Anterior vena cava (tissue), 1 donor: Measurements from ENCODE around the genes PCDHA10, PCDHA11 and PCDHB11.

GRCh38 chr5:139696503-139697196 is 48.5 kb downstream of the CXXC5 start:
- PRO-cap: unidirectional peak, plus-strand start at chr5:139697018; unidirectional peak, plus-strand start at chr5:139697060; unidirectional peak, plus-strand start at chr5:139697148

DNA sequence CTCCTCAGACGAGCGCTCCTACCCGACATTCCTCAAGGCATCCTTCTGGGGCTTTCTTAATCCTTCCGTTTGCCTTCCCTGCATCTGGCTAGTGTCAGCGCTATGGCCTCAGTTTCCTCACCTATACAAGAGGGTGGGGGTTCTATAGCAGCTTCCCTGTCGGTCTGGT is 63.4 kb downstream of the CXXC5 start:
- PRO-cap: no peak

DNA sequence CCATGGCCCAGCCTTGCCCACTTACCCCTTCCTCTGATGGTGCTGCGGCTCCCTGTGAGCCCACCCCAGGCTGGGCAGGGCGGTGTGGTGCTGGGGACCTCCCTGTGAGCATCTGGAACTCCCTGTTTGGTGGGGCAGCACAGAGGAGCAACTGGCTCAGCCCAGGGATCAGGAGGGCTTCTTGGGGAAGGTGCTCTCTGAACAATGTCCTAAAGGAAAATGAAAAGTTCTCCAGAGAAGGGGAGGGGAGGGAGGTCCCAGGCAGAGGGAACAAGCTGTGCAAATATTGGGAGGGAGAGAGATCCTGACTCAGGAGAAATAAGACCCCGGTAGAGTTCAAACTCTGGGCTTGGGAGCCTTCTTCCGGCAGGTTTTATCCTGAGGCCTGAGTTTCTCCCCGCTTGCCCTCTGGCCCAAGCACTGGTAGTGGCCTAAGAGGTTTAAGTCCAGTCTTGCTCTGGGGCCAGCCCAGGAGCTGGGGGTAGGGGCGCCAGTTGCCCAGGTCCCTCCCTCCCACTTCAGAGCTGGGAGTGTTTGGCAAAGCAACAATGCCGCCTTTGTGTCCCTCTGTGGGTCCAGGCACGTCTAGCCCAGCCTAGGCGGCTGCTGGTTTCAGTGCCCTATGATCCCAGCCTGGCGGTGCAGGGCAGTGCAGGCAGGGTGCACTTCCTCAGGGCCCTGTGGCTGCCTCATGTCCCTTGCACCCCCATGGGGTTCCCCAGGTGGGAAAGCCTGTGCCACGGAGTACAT is 62.0 kb upstream of the PSD2 start:
- PRO-cap: no peak

DNA sequence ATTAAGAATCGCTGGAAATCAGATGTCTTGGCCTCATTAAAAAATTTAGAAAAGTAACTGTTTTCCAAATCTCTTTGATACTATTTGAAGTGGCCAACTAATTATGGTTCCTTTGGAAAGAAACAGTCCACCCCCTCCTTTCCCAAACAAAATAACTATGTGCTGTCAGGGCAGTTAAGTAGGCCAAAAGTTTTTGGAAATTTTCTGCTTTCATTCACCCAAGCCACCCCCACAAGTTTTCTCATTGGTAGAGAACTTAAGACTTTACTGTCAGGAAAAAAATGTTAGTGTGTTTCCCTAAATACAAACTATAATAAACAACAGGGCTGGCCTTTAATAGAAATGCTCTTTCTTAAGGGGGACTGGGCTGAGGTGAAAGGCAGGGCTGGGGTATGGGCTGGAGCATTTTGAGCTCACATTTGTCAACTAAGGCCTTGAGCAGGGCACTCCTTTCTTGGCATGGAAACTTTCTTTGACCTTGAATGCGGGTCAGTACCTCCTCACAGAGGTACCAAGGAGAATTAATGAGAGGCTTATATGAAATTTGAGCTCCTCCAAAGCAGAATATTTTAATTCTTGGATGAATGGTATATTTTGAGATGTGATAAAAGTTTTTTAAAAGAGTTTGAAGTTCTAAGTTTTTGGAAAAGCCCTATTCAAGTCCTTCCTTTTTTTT is 2.9 kb downstream of the CYSTM1 start:
- PRO-cap: bidirectional peak, plus-strand start at position 355 of the sequence, minus-strand start at position 148 of the sequence

- PRO-cap: unidirectional peak, plus-strand start at chr5:140182926
Observed at GRCh38 chr5:140182821-140183063, 7.8 kb downstream of the CYSTM1 start.

GRCh38 chr5:140190503-140190852 is 15.5 kb downstream of the CYSTM1 start:
- PRO-cap: bidirectional peak, plus-strand start at chr5:140190781, minus-strand start at chr5:140190680

GRCh38 chr5:140293388-140293804 is 9.5 kb downstream of the PFDN1 start:
- PRO-cap: no peak

- PRO-cap: no peak
Observed at GRCh38 chr5:140317950-140318318, 15.0 kb upstream of the PFDN1 start.

DNA sequence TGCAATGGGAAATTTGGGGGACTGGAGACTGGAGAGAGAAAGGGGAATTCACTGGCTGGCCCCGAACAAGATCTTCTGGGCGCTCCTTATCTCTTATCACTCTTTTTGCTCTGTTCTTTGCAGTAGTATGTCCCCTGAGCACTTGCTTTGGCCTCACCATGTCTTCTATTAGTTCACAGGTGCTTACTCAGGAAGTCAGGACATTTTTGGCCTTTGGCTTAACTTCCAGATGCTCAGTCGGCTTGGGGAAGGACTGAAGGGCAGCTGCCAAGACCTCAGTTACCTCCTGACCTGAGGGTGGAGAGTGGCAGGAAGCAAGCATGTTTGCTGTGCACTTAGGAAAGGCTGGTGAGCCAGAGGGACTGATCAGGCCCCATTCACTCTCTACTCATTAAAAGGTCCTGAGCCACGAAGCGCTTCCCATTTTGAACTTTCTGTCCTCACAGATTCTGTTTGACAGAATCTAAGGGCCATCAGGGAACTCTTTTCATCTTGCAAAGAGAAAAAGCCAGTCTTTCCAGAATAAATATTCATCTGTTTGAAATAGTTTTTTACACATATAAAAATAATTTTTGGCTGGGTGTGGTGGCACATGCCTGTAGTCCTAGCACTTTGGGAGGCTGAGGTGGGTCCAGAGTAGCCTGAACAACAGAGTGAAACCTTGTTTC is 14.7 kb downstream of the SLC4A9 start:
- PRO-cap: no peak

DNA sequence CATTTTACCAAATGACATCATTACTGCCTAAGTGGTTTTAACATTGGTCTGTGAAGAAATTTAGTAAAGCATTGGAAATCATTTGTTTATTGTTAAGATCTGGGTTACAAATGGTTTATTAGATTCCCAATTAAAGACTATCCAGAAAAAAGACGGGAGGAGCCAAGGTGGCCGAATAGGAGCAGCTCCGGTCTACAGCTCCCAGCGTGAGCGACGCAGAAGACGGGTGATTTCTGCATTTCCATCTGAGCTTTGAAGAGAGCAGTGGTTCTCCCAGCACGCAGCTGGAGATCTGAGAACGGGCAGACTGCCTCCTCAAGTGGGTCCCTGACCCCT is 32.2 kb upstream of the EIF4EBP3 start:
- PRO-cap: unidirectional peak, plus-strand start at position 146 of the sequence

DNA sequence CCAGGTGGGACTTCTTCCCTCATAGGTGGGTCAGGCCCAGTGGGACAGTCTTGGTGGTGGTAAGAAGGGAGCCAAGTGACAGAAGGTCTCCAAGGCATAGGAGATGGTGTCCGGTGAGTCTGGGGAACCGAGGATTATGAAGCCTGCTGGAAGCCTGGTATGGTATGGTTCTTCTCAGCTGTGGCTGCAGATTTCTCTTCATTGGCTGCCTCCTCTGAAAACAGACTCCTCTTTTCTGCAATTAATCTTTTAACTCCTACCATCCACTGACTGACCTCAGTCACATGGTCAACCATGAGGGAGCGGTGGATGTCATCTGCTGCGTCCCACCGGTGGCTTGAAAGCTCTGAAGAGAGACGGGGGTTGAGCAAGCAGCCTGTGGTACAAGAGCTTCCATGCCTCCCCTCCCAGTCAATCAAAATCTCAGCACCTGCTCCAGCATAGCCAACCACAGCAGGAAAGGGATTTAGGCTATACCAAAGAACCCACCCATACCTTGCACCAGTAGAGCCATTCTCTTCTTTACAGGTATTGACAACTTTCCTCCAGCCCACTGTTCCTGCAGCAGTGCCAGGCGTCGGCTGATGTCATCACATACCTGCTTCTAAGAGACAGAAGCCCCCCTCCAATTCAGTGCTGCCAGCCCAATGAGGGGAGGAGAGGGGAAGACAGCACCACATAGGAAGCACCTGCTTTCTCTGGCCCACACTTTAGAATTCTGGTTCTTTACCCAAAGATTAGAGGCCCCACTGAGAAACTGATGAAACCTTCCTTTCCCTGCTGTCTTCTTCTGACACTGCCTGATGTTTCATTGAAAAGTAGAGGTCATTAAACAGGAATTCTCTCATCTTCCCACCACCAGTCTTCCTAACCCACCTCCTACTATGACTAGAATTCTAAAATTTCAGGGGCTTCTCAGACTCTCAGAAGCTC is 3.4 kb downstream of the EIF4EBP3 start:
- PRO-cap: no peak

- PRO-cap: no peak
Observed at GRCh38 chr5:140560175-140560756, 3.0 kb upstream of the SRA1 start.

DNA sequence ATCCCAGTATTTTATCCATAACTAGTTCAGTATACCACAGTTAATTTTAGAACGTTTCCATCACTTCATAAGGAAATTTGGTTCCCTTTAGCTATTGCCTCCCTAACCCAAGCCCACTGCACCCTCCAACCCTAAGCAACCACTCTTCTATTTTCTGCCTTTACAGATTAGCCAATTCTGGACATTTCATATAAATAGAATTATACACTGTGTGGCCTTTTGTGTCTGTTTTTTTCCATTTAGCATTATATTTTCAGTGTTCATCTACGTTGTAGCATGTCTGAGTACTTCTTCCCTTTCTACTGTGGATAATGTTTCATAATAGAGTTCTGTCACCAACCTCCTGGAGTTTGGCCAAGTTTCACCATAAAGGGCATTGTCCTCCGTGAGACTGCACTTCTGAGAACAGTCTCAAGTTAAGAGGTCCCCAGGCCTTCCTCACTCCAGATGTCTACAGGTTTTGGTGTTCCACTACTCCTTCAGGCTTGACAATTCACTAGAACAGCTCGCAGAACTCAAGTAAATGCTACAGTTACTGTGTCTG is 30.8 kb downstream of the SLC35A4 start:
- PRO-cap: no peak

- PRO-cap: no peak
Observed at GRCh38 chr5:140633792-140634031, 737 bp upstream of the CD14 start.

DNA sequence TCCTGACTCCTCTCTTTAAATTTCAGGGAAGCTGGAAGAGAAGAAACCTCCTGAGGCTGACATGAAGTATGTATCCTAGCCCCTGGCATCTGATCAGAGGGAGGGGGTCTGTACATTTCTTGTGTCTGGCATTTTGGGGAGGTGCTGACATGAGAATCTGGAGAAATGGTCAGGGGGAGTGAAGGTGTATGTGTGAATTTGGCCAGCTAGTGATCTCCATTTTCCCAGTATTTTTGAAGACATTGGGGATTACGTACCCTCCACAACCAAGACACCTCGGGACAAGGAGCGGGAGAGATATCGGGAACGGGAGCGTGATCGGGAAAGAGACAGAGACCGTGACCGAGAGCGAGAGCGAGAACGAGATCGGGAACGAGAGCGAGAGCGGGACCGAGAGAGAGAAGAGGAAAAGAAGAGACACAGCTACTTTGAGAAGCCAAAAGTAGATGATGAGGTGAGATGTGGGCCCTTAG is 6.0 kb upstream of the WDR55 start:
- PRO-cap: no peak

GRCh38 chr5:140848856-140849088 is 590 bp downstream of the PCDHA9 start:
- PRO-cap: no peak

DNA sequence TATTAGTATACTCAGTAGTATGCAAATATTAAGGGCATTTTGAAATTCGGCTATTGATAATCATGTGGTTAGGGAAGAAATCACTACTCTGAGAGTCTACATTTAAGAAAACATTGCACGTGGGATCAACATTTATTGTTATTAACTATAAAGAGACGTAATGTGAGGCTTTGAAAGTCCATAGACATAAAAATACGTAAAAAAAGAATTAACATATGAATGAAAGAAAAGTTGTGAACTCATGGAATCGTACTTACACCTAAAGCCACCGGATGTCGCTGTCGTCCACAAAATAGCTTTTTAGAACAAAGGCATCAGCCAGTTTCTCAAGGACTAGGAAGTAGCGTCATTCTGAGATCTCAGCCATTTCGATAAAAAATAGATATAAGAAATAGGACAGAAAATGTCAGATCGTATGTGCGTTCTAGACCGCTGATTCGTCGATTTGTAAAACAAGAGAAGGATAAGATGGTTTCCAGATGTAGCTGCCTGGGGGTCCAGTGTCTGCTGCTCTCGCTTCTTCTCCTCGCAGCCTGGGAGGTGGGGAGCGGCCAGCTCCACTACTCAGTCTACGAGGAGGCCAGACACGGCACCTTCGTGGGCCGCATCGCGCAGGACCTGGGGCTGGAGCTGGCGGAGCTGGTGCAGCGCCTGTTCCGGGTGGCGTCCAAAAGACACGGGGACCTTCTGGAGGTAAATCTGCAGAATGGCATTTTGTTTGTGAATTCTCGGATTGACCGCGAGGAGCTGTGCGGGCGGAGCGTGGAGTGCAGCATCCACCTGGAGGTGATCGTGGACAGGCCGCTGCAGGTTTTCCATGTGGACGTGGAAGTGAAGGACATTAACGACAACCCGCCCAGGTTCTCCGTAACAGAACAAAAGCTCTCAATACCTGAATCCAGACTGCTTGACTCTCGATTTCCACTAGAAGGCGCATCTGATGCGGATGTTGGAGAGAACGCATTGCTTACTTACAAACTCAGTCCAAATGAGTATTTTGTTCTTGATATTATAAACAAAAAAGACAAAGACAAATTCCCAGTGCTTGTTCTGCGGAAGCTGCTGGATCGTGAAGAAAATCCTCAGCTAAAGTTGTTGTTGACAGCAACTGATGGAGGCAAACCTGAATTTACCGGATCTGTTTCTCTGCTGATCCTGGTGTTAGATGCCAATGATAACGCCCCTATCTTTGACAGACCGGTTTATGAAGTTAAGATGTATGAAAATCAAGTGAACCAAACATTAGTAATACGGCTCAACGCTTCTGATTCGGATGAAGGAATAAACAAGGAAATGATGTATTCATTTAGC is at the start of gene PCDHA10:
Gene PCDHA10 (plus strand): TSS at position 317 of the 1,311 bp plus-strand sequence.
- PRO-cap: no peak

GRCh38 chr5:140868696-140869820 is at the start of gene PCDHA11:
TSS of gene PCDHA11 (plus strand) at chr5:140868957.
- PRO-cap: no peak

- PRO-cap: no peak
Observed at GRCh38 chr5:141121963-141122313, 320 bp downstream of the PCDHB4 start.

DNA sequence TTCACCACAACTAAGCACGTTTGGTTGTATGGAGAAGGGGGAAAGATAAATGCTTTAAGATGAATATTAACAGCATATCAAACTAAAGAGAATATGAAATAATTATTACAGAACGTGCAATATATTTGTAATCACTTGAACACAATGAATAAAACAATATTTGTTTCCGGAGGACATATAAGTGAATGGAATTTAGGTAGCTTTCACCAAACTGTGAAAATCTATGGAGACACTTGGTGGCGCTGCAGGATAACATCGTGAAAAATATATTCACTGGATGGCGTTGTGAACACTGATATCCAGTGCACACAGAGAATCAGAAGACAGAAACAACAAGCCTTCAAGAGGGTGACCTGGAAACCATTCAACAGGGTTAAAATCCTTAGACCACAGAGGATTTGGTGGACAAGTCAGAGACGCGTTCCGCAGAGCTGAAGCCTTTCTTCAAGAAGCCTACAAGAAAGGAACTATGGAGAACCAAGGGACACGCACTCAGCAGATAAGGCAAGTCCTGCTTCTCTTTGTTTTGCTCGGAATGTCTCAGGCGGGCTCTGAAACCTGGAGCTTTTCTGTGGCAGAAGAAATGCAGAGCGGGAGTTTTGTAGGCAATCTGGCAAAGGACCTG is at the start of gene PCDHB11:
Gene PCDHB11 (plus strand): TSS at position 322 of the 625 bp plus-strand sequence.
- PRO-cap: no peak